Epithelial cell of esophagus (primary cell): ENCODE data around the genes SLC12A8 and ROPN1B.

GRCh38 chr3:125124758-125125074, 68.9 kb upstream of the HEG1 start:
- RRBS = no CpG with 5 or more reads among the region's 2 CpGs

DNA sequence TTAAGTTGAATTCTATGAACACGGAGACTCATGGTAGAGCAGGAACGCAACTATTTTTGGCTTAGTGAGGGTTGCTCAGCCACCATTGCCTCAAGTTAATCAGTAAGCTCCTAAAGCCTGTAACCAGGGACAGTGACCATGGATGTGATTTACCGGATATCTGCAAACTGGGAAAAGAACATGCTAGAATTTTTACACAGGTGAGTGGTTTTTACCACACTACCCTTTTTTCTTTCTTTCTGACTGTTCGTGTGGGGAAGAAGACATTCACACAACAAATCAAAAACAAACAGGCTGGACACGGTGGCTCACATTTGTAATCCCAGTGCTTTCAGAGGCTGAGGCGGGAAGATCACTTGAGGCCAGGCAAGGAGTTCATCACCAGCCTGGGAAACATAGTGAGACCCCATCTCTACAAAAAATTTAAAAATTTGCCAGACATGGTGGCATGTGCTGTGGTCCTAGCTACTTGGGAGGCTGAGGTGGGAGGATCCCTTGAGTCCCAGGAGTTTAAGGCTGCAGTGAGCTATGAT, 11.7 kb downstream of the SLC12A8 start:
- RRBS = no CpG with 5 or more reads among the region's 6 CpGs

DNA sequence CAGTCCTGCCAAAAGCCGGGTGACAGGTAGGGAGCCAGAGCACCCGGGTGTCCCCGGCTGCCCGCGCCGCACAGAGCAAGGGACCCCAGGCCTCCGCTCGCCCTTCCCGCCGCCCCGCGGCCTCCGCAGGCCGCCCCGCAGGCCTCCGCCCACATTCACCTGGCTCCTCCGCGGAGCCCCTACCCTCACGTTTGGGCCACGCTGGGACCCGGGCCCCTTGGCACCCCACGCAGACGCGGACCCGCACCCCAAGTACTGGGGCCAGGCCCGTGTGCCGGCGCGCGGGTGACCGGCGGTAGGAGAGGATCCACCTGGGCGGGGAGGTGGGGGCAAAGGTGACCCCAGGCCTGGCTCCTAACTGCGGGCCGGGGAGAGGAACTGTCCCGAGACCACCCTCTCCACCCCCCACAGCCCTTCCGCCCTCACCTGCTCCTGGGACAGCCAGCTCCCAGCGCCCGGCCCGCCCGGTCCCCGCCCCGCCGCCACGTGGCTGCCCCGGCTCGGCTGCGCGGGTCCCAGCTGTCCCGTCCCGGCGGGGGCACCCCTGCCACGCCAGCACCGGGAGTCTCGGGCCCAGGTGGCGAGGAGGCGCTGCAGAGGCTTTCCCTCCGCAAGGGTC, at the start of gene SLC12A8:
Gene SLC12A8 (minus strand): TSS at position 475 of the 619 bp plus-strand sequence.
- RRBS = 1% methylated on average over 16 of the region's 58 CpGs

DNA sequence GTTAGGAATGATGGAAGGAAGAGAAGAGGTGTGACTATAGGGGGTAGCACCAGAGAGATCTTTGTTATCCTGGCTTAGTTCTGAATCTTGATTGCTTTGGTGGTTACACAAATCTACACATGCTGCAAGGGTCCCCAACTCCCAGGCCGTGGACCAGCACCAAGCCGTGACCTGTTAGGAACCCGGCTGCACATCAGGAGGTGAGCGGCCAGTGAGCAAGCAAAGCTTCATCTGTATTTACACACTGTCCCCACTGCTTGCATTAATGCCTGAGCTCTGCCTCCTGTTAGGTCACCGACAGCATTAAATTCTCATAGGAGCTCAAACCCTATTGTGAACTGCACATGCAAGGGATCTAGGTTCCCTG, 71.9 kb downstream of the ZNF148 start:
- RRBS = no CpG with 5 or more reads among the region's 5 CpGs

- RRBS = no CpG with 5 or more reads among the region's 5 CpGs
Observed at GRCh38 chr3:125367265-125368033, 7.7 kb downstream of the ZNF148 start.

GRCh38 chr3:125404470-125404928, 29.4 kb upstream of the ZNF148 start:
- RRBS = no CpG with 5 or more reads among the region's 3 CpGs

DNA sequence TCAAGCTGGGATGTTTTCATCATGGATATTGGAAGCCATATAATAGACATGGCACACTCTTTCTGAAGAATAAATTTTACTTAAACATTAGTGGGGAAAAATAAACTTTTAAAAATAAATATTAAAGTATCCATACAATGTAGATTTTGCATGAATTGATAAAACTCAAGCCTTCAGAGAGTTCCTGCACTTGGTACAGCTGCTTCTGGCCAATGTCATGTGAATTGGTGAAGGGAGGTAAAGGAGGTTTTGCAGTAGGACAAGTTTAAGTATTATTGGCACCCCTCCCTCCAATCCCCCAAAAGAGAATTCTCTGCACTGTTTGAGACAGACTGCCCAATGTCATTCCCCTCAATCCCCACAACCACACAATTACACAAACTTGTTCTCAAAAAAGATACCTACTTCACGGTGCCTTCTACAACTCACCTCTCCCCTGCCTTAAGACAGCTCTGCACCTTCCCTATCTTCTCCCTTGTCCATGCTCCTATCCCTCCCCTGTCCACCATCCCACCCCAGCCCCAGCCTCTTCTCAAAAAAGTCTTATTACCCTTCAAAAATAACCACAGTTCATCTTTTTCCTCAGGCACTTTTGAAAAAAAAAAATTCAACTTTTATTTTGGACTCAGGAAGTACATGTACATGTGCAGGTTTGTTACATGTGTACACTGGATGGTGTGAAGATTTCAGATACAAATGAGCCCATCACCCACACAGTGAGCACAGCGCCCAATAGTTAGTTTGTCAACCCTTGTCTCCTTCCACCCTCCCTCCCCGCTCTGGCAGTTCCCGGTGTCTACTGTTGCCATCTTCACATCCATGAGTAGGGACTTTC, 47.4 kb downstream of the SNX4 start:
- RRBS = no CpG with 5 or more reads among the region's 4 CpGs

DNA sequence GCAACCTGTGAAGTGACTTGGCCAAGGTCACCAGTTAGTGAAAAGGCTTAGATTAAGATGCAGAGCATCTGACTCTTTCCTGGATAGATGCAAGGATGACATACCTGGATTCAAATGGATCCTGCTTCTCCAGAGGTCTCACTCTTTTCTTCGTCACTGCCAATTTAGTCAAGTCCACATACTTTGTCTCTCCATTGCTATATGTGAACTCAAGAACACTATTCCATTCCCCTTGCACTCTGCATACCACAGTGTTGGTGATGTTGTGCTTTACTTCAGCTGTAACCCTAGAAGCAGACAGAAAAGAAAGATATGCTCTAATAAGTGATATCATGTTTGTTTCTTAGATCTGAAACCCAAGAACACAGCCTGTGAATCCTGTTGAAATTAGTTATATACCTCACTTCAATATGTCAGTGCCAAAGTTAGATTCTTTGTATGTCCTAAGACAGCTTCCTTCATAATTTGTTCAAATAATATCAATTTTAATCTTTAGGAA, 18.4 kb upstream of the SNX4 start:
- RRBS = no CpG with 5 or more reads among the region's 1 CpG

DNA sequence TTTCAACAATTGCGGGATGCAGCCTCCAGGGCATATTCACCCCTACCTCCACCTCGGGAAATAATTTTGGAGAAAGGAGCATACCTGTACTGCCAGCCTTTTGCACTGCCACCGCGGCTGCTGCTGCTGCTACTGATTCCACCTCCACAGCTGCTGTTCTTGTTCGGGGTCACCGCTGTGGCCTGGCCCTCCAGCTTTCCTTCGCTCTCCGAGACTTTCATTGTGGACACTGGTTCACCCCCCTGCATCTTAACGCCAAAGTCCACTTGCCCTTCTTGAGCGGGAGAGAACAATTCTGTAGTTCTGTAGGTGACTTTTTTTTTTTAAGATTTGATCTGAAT, 774 bp downstream of the OSBPL11 start:
- RRBS = no CpG with 5 or more reads among the region's 10 CpGs

- RRBS = no CpG with 5 or more reads among the region's 2 CpGs
Observed at GRCh38 chr3:125634334-125634577, 39.0 kb upstream of the OSBPL11 start.

- RRBS = no CpG with 5 or more reads among the region's 6 CpGs
Observed at GRCh38 chr3:125775752-125776345, 180.6 kb upstream of the OSBPL11 start.

DNA sequence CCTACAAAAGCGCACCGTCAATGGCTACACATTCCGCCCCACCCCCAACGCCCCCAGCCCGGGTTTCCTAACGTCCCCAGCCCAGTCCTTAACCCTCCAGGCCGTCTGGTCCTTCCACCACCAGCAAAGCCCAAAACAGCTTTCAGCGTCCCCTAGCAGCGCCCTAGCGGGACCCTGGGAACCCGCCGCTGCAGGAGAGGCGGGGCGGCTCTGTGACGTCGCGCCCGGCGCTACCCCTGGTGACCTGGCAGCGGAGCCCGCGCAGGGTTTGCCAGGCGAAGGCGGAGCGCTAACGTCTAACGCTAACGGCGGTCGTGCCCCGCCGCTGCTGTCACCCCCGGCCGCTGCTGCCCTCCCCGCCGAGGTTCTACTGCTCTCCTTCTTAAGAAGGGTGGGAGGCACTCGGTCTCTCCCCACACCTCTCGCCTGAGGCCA, at the start of gene ROPN1B:
Gene ROPN1B (plus strand): TSS at position 264 of the 435 bp plus-strand sequence.
- RRBS = no CpG with 5 or more reads among the region's 38 CpGs

DNA sequence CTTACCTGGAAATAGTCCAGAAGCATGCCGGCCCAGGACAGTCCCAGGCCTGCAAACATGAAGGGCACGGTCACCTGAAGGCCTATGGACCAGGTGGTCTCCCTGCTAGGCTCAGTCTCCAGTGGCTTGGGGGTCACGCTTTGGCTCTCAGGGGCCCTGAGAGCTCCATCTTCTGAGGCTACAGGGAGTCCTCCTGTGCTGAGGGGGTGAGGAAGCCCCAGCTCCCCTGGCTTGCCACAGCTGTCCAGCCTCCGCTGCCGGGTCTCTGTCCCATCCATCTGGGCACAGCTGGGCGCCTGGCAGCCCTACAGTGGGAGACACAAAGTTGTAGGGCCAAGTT, 16.0 kb downstream of the SLC41A3 start:
- RRBS = no CpG with 5 or more reads among the region's 6 CpGs

DNA sequence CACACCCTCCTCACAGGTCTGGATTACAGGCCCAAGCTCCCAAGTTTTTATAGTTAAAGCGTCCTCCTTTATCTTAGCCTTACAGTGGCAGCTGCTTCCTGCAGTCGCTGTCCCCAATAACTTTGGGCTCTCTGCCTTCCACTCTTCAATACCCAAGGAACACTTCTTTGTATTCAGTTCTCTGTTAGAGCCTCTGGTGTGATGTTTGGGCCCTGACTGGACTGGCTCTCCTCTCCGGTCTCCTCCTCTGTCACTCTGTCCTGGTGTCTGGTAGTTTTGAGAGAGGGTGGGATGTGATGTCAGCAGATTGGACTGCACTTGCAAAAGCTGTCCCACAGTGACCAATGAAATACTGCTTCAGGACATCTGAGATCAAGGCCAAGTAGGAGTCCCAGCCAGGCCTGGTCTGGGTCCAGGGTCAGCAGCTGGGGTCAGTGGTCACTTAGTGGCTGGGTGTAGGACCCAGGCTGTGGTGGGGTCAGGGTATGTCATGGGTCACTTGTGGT, 21.0 kb downstream of the ALDH1L1 start:
- RRBS = no CpG with 5 or more reads among the region's 3 CpGs

- RRBS = 1% methylated on average over 10 of the region's 30 CpGs
Observed at GRCh38 chr3:126179823-126180269, 540 bp downstream of the ALDH1L1 start.

DNA sequence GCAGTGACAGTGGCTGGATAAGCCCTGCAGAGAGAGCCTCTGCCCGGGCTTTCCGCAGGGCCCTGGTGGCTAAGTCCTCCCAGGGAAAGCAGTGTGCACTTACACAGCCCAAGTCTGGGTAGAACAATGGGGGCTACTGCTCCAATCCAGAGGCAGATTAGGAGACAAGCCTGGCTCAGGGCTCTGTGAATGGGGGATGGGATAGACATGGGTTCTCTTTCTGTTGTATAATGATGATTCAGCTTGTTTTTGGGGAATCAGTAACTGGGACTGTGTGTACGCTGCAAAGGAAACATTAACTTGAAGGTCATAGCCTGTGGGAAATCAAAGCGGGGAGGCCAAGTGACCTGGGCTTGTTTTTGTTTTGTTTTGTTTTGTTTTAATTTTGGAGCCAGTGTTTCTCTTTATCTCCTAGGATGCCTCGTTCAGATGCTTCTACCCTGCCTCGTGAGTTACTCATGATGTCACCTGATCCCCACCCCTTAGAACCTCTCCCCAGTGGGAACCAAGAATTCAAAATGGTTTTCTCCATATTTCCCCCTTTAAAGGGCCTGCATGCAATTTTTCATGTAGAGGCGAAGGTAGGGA, 4.2 kb upstream of the ALDH1L1 start:
- RRBS = no CpG with 5 or more reads among the region's 7 CpGs

GRCh38 chr3:126353125-126353572, 4.1 kb downstream of the KLF15 start:
- RRBS = no CpG with 5 or more reads among the region's 6 CpGs

DNA sequence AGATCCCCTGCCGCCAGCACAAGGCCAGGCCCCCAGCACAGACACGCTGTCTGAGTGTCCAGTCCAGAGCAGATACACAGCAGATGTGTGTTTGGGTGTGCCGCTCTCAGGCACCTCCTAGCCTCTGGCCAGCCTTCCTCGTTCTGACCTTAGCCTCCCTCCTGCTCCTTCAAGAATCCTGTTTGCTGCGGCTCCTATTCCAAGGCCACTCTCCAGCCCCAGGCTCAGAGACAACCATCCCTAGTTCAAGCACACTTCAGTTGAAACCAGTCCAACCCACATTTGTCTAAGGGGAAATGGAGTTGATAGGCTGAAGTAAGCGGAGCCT, 7.1 kb upstream of the KLF15 start:
- RRBS = no CpG with 5 or more reads among the region's 6 CpGs

- RRBS = no CpG with 5 or more reads among the region's 14 CpGs
Observed at GRCh38 chr3:126449114-126449914, 26.4 kb downstream of the ZXDC start.

DNA sequence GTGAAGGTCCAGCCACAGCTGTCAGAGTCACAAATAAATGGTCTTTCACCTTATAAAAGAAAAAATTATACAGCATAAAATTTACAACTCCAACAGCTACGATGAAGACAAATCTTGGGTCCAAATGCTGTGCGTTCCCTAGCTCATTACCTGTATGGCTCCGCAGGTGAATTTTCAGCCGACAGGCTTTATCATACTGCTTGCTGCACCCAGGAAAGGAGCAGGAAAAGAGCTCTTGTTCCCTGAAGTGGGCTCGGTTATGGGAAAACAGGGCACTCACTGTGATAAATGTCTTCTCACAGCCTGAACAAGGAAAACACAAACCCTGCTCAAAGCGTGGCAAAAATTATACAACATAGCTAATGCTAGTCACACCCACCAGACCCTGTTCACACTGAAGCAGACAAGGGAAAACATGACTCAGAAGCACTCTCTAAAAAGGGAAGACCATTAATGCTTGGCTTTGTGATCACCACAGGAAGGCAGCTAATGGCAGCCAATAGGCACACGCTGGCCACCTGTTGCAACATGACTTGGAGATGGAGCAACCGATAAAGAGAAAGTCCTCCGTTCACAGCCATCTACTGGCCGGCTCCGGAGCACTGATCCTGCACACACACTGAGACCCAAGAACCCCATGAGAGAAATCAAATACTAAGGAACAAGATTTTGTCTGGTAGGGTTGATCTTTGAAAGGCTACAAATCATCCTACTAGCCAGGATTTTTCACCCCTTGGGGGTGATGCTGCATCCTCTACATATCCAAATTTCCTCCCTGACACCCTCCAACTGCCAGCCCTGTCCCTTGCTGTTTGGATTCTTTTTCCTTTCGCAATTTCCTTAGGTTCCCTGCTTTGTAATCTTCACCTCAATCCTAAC, 3.4 kb downstream of the ZXDC start:
- RRBS = no CpG with 5 or more reads among the region's 12 CpGs